Islet of Langerhans (tissue), 1 donor: ENCODE measurements around a stretch of chr20.

DNA sequence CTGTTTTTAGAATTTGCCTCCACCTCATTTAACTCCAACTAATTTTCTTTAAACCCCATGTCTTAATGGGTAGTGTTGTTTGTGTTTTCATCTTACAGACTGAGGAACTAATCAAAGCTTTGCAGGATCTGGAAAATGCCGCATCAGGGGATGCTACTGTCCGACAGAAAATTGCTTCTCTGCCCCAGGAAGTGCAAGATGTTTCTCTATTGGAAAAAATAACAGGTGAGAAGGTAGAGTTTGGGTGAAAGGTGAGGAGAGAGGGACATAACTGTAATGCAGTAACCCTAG, 25.7 kb downstream of the RPRD1B start:
- RRBS = no CpG with 5 or more reads among the region's 2 CpGs

GRCh38 chr20:38150813-38151099, 14.3 kb downstream of the TGM2 start:
- RRBS = no CpG with 5 or more reads among the region's 6 CpGs

DNA sequence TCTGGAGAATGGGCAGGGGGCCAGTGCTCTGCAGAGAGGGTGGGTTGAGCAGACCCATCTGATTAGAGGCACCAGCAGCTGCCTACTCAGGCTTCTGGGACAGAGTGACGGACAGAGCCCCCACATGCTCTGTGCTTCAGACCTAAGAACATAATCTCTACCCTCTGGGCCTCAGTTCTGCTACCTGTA, 26.0 kb upstream of the TGM2 start:
- RRBS = no CpG with 5 or more reads among the region's 1 CpG

- RRBS = no CpG with 5 or more reads among the region's 3 CpGs
These were observed 14.0 kb downstream of the LBP start for GRCh38 chr20:38360269-38360788.

DNA sequence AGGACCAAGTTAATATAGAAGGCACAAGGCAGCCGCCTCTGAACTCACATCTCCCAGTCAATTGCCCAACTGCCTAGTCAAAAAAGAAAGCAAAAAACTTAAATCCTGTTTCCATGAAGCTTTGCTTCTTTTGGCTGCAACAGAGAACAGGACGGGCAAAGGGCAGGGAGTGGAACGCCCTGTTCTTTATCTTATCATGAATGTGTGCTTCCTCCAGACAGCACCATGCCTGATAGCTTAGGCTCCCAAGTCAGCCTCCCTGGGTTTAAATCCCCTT, 27.1 kb downstream of the LBP start:
- RRBS = no CpG with 5 or more reads among the region's 3 CpGs

DNA sequence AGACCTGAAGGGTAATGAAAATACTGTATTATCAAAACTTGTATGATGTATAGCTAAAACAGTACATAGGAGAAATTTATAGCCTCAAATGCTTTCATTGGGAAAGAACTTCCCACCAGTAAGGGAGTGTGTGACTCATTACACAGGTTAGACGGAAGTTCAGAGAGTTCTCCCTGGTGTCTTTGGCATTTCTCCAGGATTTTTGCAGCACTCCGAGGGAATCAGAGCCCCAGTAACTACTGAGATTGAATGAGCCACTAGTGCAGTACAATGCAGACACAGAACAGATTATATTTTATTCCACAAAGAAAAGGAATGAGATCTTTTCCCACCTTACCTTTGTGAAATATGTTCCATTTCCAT, 12.4 kb upstream of the RALGAPB start:
- RRBS = no CpG with 5 or more reads among the region's 2 CpGs

GRCh38 chr20:38548576-38548961, 32.4 kb upstream of the ADIG start:
- RRBS = no CpG with 5 or more reads among the region's 1 CpG

- RRBS = no CpG with 5 or more reads among the region's 9 CpGs
These were observed 29.9 kb upstream of the ADIG start for GRCh38 chr20:38550701-38551951.

GRCh38 chr20:38818222-38818697, 12.8 kb downstream of the PPP1R16B start:
- RRBS = no CpG with 5 or more reads among the region's 5 CpGs

DNA sequence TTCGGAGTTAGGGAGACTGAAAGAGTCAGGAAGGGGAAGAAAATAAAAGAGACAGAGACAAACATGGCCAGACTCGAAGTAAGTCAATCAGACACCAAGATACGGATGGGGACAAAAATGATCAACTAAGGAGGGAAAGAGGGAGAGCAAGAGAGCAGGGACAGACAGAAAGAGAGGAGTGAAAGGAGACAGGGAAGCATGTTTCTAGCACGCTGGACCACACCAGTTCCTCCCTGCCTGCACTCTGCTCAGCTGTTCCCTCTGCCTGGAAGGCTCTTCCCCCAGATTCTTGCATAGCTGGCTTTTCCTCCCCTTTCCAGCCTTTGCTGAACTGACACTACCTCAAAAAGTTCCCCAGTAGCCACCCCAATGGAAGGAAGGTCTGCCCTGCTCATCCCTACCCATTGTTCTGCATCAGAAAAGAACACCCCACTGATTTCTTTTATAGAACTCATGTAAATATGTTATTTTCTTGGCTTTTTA, 185.9 kb downstream of the MAFB start:
- RRBS = no CpG with 5 or more reads among the region's 4 CpGs

GRCh38 chr20:40958784-40959072, 69.9 kb upstream of the TOP1 start:
- RRBS = no CpG with 5 or more reads among the region's 1 CpG

DNA sequence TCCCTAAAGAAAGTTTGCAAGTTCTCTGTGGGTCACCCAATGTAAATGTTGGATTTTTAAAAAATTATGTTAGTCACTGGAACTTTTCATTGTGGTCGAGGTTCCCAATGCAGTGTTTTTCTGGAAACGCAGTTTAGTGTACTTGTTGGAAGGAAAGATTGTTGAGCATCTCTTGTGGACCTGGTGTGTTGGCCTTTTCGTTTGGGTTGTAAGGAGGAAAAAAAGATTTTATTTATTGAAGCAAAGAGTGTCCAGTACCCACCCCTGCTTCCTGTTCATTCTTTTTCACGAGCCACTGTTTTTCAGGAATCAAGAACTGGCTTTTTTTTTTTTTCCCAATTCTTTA, 1.5 kb downstream of the TOP1 start:
- RRBS = no CpG with 5 or more reads among the region's 4 CpGs

GRCh38 chr20:41046694-41047182, 18.1 kb downstream of the TOP1 start:
- RRBS = no CpG with 5 or more reads among the region's 4 CpGs

DNA sequence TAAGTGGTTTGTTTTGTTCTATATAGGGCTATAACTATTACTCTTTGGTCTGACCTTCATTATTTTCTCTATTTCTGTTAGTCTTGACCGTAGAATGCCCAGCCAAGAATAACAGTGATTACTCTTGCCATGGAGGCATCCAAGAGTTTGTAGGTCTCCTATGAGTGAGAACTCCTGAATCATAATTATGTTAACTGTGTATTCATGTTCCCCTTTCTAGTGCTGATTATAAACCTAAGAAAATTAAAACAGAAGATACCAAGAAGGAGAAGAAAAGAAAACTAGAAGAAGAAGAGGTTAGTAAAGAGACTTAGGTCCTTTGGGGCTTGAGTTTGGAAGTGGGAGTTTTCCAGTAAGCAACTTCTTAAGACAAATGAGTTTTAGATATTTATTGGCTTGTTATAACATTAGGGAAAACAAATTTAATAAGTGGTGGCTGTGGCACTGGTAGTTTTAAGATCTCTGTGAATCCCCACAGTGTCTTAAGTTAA, 52.4 kb downstream of the TOP1 start:
- RRBS = no CpG with 5 or more reads among the region's 1 CpG

DNA sequence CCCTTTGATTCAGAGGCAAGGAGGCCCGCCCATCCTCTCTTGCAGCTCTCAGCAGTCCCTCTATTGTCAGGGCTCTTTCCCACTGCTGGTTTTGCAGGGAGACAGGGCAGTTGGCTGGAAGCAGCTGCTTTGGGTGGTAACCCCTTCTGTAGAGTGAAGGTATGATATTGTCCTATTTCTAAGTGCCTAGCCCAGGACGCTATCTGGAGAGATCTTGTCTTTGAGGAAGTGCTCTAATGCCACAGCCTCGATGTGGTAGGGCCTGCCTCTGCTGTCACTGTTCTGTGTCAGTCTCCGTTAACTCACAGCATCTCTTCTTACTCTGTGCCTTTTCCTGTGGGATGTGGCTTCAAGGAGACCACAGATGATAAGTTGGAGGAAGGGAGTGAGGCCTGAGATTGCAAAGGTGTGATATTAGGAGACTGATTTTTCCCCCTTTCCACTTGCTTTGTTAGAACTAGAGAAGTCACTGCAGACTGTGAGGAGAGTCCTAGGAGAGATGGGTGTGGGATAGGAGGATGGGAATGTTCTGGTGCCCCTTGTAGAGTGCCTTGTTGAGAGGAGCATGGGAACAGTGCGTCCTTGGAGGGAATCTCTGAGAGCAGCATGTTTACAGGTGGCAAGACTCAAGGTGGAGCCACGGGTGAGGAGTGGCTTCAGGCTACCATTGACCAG, 5.8 kb downstream of the PLCG1 start:
- RRBS = no CpG with 5 or more reads among the region's 6 CpGs

GRCh38 chr20:41145710-41146319, 8.5 kb downstream of the PLCG1 start:
- RRBS = 60% methylated on average over 2 of the region's 9 CpGs

DNA sequence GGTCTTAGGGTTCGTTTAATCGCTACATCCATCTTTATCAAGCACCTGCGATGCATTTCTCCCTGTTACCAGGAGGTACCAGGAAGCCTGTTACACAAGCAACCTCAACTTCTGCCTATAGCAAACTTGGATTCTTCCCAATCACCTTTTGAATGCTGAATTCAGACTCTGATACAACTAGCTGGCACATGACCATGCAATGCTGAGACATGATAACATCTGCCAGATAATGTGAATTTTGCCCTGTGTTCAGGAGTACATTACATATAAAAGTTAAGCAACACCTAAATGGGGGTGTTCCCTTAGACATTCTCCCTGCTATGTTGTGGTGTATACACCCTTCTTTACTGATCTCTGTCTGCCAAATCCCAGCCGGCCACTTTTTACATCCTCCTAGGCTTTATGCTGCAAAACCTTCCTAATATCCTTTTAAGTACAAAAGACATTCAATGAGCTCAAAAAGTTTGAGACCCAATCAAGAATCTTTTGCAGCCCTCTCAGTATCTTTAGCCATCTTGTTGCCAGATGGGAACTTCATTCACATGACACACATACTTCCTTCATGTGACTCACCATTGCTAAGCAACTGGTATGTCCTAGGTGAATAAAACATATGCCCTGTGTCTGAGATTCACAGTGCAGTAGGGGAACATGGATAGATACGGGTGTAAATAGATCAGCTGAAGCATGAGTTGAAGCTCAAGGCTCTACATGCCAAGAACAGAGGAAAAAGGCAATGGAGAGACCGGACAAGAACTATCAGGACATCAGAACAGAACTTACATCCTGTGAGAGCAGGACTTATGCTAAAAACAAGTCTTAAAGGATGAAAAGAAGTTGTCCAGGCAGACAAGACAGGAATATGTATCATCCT, 84.3 kb downstream of the ZHX3 start:
- RRBS = no CpG with 5 or more reads among the region's 6 CpGs

DNA sequence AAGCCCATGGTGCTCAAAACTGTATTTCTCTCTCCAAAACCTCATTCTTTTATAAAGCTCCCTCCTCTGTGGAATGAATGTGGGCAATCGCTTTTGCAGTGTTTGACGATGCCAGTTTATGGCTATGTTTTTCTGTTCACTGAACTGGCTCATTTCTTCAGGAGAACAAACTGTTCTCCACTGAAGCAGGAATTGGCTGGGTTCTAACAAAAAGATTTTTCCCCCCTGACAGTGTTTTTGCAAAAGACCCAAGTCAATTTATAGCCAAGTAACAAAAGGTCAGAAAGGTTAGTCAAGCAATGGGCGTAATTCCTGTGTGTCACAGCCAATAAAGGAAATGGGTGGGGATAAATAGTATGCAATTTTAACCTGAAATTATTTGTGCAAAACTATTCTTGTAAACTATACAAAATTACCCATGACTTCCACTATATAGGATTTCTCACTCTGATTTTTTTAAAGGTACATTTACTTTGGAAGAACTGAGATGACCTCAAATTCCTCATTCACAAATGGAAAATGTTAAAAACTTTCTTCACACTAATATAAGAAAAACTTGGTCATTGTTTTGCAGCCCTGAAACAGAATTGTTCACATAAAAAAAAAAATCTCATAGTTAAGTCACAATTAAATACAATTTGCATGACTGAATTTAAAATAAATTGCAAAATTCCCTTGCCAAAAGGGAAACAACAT, 68.7 kb downstream of the ZHX3 start:
- RRBS = no CpG with 5 or more reads among the region's 3 CpGs

DNA sequence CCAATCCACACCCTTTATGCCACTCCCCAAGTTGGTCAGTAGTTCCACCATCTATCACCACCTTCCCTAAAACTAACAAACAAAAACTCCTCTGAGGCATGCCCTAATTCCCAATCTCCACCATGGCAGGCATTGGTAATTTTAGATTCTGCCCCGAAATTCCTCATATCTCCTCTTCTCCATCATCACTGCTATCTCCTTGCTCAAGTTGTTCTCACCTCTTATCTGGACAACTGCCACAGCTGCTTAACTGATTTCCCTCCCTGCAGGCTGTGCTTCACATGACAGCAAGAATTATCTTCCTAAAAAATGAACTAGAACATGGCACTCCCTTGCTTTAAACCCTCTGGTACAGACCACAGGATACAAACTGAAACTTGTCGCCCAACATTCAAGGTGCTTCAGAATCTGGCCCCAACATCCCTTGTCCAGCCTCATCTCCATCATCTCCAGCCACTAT, 55.6 kb downstream of the ZHX3 start:
- RRBS = no CpG with 5 or more reads among the region's 2 CpGs